ENCODE data around the genes GTPBP1 and ENTHD1.

- PRO-cap, result no peak
- RAMPAGE, long total RNA, 3 experiments, result no peak in any of the 3 experiments
Measured at GRCh38 chr22:38696504-38697721, 3.8 kb downstream of the JOSD1 start.

- PRO-cap, result bidirectional peak, plus-strand start at chr22:38705667, minus-strand start at chr22:38705376; unidirectional peak, plus-strand start at chr22:38705949
- RAMPAGE, long total RNA, 3 experiments, result start-site peak on the plus strand in 3 of 3 experiments, at chr22:38705920-38705985 at its widest, 123 to 173 reads per replicate
Measured at GRCh38 chr22:38705579-38706283, at the start of gene GTPBP1. GTPBP1 (plus strand) TSS chr22:38705944.

GRCh38 chr22:38706284-38707156 is 776 bp downstream of the GTPBP1 start:
- PRO-cap, result unidirectional peak, minus-strand start at chr22:38706662
- RAMPAGE, long total RNA, 3 experiments, result no peak in any of the 3 experiments

- PRO-cap, result no peak
- RAMPAGE, long total RNA, 3 experiments, result no peak in any of the 3 experiments
Measured at GRCh38 chr22:38859853-38861125, 11.7 kb downstream of the CBX6 start.

DNA sequence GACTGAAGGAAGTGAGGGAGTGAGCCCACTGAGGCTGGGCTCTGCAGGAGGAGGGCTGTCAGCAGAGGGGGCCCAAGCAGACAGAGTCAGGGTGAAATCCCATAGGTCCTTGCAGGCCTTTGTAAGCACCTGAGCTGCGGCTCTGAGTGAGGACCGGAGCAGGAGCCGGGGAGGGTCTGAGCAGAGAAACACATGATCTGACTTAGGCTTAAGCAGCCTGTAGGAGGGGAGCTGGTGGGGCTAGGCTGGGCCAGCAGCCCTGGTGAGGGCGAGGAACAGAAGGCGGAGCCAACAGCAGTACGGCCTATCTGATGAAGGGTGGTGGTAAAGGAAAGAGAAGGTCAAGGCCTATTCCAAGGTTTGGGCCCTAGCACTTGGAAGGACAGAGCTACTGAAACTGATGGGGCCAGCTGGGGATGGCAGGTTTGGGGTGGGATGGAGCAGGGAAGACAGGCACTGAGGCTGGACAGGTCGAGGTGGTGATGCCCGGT is 27.0 kb upstream of the CBX7 start:
- PRO-cap, result no peak
- RAMPAGE, long total RNA, 3 experiments, result no peak in any of the 3 experiments

GRCh38 chr22:39353303-39353841 is 3.6 kb downstream of the SYNGR1 start:
- PRO-cap, result no peak
- RAMPAGE, long total RNA, 3 experiments, result no peak in any of the 3 experiments

GRCh38 chr22:39358039-39358555 is 8.3 kb downstream of the SYNGR1 start:
- PRO-cap, result no peak
- RAMPAGE, long total RNA, 3 experiments, result no peak in any of the 3 experiments

GRCh38 chr22:39446227-39446677 is 10.6 kb upstream of the MGAT3 start:
- PRO-cap, result no peak
- RAMPAGE, long total RNA, 3 experiments, result no peak in any of the 3 experiments

GRCh38 chr22:39466098-39467154 is 9.6 kb downstream of the MGAT3 start:
- PRO-cap, result bidirectional peak, plus-strand start at chr22:39467027, minus-strand start at chr22:39466749
- RAMPAGE, long total RNA, 3 experiments, result no peak in any of the 3 experiments

DNA sequence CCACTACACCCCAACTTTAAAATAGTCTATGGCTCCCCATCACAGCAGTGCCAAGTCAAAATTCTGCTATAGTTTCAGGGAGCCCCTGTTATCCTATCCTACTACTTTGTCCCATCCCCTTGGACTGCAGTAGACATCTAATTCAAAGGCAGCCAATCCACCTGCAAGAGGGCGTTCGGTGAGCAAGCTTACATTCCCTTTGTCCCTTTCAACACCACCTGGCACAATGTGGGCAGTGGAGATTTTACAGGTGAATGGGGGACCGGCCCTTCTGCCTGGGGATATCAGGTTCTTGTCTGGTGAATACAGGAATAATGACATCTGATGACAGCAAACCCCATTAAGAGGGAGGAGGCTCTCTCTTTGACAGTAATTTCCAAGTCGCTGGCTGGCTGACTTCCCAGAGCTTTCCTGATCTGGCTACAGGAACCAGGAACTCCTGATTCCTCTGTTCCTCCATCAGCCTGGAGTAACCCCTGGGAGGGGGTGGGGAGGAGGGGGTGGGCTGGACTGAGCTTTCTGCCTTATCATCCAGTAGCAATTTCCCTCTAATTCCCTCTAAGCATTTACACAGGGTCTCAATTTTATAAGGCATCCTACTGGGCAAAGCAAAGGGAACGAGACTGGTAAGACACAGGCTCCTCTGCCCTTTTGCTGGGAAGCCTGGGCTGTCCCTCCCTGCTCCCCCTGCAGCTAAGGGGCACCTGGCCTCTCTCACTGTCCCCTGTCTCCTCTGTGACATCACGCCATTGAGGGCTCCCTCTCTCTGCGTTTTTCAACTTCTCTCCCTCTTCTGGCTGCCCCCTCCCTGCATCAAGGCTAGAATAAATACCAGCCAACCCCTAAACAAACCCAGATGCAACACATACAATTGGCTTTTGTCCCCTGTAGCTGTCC is 3.7 kb upstream of the MIEF1 start:
- PRO-cap, result no peak
- RAMPAGE, long total RNA, 3 experiments, result no peak in any of the 3 experiments

DNA sequence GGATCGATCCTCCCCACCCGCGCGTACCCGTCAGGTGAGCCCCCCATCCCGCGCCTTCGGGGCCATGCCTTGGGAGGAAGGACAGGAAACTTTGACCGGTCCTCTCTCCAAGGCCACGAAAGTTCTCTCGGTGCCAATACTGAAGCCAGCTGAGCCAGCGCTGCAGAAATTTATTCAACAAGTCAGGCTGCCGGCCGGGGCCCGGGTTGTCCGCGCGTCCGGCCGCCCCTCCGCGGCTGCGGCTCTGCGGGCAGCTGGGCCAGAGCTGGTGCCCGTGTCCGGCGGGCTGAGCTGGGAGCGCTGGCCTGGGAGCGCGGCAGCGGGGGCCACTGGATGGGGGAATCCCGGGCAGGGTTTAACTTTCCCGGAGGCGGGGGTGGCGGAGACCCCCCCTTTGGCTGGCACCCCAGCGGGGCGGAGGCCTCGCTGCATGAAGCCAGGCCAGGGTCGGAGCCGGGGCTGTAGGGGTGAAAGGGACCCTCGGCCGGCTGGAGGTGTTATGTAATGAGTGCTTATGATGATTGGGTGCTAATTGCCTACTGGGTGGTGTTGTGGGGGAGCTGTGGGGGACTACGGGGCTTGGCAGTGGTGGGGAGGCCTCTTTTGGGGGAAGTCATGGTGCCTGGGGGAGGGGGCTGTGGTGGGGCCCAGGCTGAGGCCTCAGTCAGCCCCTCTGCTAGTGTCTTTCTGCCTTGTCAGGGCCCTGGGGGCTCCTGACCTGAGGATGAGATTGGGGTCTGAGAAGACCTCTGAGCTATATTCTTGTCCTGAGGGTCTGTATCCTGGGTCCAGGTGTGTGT is 12.2 kb upstream of the CACNA1I start:
- PRO-cap, result no peak
- RAMPAGE, long total RNA, 3 experiments, result no peak in any of the 3 experiments

DNA sequence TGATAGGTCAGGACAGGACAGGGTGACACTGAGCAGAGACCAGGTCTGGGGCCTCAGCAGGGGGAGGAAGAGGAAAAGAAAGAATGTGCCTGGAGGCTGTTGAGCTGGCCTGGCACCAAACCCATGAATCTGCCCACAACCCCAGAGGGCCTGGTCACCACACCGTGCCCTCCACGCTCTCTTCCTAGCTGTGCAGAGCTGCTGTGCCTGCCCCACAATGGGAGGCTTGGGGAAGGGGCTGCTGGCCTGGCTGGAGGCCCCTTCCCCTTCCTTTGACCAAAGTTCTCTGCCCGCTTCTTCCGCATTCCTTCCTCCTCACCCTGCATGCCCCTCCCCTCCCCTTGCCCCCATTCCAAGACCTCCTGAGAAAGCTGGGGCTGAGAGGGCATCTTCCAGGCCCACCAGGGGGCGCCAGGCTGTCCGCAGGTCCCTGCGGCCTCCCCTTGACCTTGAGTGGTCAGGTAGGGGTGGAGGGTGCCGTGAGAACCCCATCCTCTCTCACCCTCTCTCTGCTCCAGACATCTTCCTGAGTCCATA is 11.0 kb upstream of the CACNA1I start:
- PRO-cap, result no peak
- RAMPAGE, long total RNA, 3 experiments, result no peak in any of the 3 experiments

DNA sequence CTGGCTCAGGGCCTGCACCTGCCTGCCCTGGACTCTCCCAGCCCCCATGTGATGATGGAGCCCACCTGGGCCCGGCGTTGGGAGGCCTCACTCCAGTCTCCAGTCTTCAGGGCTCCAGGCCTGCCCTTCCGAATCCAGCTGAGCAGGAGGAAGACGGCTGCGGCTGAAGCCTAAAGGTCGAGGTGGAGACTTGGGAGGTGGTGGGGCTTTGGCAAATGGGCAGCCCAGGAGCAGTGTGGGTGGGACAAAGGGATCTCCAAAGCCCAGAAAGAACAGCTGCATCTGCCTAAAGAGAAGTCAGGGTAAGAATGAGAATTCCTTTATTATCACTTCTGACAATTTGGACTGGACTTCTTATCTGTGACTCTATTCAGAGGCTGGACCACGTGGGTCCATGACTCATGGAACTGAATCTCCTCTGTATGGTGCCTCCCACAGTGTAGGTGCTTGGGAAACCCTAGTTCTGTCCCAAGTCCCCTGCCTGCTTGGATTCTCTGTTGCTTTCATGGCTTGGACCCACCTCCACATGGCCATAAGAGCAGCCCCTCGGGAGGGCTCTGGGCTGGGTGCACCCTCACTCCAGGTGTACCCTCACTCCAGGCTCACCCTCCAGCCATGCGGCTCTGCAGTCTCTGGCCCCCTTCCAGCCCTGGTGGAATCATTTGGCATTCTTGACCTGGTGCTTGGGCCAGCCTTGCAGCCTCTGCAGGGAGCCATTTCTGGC is 153.2 kb downstream of the CACNA1I start:
- PRO-cap, result no peak
- RAMPAGE, long total RNA, 3 experiments, result no peak in any of the 3 experiments

DNA sequence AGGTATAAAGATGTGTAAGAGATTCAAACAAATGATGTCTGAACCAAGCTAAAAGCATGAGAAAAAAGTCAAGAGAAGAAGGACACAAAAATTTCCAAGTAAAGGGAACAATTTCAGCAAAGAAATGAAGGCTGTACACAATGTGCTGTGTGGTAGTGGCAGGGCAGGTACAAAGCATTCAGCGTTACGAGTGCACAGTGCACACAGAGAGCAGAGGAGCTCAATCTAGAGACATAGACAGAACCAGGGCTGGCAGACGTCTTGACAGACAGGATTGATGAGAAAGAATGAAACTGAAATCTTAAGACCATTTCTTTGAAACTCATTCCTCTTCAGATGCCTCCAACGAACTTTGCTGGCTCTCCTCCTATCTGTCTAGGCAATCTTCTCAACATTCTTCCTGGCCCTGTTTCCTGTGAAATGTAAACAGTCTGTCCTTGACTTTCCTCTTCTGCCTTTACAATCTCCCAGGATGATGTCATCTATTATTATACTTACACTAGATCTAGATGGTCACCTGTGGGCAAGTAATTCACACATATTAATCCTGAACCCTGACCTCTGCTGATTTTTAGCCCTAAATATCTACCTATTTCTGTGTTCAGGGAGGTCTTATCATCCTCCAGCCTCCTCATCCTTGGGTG is 119.6 kb downstream of the ENTHD1 start:
- PRO-cap, result no peak
- RAMPAGE, long total RNA, 3 experiments, result no peak in any of the 3 experiments

DNA sequence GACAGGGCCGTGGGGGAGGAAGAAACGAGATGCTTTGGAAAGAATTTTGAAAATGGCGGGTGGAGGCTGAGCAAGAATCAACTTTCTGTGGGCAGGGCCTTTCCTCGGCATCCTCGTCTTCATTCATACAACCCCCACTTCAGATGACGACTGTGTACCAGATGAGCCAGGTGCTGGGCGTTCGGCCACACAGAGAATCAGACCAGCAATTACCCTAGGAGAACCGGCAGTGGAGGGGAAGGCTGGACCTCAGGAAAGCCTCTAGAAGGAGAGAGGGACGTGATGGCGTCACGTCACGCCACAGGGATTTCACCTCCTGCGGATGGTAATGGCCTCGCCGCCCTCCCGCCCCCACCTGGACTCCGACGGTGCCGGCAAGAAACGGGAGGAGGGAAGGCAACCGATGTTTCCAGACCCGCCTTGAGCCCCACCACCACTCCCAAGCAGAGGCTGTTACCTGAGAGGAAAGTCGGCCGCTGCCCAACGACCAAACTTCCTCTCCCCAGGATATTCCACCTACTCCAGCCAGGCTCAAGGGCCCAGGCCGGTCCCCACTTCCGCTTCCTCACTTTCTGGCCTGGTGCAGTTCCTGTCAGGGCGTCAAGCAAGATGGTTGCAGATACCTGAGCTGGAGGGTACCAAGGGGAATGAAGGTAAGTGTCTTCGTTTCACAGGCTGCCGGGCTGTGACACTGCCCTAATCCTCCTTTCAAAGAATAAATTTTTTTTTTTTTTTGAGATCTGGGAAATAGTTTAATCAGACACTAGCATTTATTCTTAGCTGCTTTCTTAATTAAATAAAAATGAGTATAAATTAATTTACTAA is at the start of gene ENTHD1:
ENTHD1 (minus strand) TSS at position 523 of the 825 bp plus-strand sequence.
- PRO-cap, result no peak
- RAMPAGE, long total RNA, 3 experiments, result no peak in any of the 3 experiments

GRCh38 chr22:39946705-39947921 is 13.1 kb upstream of the TMA7B start:
- PRO-cap, result no peak
- RAMPAGE, long total RNA, 3 experiments, result start-site peak on the plus strand in 1 of 3 experiments, at chr22:39947041-39947134 at its widest, 8 reads per replicate

DNA sequence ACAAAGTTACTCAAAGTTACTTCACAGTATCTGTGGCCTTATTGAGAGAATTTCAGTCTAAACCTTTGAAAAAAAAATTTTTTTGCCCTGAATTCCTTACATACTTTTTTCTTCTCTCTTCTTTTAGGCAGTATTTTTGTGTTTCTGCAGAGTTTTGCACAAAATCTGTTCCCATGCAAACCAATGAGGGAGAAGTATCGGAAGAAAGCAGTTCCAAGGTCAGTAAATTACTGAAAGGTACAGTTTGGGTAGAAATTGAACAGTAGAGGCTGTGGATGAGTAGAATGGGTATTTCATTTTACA is 52.1 kb upstream of the TNRC6B start:
- PRO-cap, result no peak
- RAMPAGE, long total RNA, 3 experiments, result start-site peak on the plus strand in 2 of 3 experiments, centred at positions 156 to 177 of the sequence, 28 to 31 reads per replicate

DNA sequence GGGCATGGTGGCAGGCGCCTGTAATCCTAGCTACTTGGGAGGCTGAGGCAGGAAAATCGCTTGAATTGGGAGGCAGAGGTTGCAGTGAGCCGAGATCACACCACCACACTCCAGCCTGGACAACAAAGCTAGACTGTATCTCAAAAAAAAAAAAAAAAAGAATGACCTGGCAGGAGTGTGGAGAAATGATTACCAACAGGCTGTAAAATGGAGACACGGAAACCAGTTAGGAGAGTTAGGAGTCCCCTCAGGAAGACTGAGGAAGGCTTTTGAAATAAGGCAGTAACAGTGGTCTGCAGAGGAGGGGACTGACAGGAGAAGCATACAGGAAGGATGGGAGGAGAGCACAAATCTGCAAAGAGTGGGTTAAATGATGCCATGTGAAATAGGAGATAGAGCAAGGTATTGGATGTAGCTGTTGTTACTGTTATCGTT is 39.9 kb upstream of the TNRC6B start:
- PRO-cap, result no peak
- RAMPAGE, long total RNA, 3 experiments, result start-site peak on the plus strand in 1 of 3 experiments, centred at position 190 of the sequence, 14 reads per replicate

- PRO-cap, result no peak
- RAMPAGE, long total RNA, 3 experiments, result no peak in any of the 3 experiments
Measured at GRCh38 chr22:40204118-40204923, 26.6 kb downstream of the TNRC6B start.

- PRO-cap, result no peak
- RAMPAGE, long total RNA, 3 experiments, result no peak in any of the 3 experiments
Measured at GRCh38 chr22:40331956-40332367, 14.3 kb upstream of the ADSL start.

Measured in tibial nerve (tissue), 3 donors.